Mesenchymal stem cell of adipose (primary cell): Measurements from ENCODE around the gene MRM1.

DNA sequence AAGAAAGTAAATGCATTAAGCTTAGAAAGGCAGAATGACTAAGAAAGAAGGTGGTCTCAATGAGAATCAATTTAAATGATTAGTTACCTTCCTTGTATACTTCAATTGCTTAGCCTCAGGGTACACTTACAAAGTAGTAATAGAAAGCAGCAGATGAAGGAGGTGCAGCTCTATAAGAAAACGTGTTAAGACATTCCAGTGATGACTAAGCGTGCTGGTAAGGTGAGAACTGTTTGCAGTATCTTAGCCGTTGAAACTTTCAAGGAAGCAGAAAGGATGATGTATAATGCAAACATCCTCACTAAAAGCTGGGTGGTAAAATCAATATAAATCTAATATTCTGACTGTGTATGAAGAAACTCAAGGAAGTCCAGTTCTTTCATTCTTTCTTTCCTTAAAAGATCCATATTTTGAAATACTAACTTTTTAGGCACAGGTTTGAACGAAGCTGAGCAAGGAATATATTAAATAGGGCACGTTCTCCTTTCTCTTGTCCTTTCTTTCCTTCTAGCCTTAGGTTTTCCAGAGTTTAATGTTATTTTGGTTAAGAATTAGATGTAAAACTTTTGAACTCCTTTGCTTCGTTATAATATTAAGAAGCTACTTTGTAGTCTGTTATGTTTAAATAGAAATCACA, 1.5 kb downstream of the AP2B1 start:
- CAGE, long polyA plus RNA = no peak

DNA sequence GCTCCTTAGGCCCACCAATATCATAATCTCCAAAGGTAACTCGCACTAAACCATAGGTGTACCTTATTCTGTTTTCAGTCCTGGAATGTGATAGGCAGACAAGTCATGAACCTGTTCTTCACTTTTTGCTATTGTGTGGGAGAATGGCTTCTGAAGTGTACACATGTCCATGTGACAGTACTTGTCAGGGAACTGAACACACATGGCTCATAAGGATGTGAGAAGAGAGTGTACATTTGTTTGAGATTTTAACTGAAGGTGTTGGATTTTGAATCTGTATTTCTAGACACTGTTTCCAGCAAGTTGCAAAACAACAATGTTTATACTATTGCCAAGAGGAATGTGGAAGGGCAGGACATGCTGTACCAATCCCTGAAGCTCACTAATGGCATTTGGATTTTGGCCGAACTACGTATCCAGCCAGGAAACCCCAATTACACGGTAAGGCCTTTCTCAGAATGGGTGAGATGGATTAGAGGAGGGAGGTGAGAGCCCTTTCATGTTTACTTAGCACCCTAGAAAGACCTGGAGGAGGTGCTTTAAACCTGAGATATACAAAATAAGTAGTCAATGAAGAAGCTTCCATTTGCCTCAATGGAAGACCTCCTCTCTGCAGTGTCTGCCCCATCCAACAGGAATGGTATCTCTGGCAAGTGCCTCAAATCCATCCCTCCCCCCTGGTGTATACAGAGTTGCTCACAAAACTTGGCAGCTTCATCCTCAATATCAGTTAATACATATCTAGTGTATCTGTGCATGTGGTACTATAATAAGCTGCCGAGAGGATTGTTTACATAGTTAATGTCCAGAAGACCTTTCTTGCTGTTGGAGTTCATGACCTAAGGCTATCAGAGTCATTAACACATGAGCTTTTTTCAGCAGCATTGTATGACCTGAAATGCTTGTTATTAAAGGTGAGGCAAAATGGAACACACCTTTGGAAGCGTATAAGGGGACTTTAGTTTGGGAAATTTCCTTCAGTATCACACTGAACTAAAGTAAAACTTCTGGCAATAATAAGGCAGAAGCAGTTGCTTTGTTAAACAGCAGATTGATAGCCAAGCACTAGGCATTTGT, 14.2 kb upstream of the RASL10B start:
- CAGE, long polyA plus RNA = no peak

DNA sequence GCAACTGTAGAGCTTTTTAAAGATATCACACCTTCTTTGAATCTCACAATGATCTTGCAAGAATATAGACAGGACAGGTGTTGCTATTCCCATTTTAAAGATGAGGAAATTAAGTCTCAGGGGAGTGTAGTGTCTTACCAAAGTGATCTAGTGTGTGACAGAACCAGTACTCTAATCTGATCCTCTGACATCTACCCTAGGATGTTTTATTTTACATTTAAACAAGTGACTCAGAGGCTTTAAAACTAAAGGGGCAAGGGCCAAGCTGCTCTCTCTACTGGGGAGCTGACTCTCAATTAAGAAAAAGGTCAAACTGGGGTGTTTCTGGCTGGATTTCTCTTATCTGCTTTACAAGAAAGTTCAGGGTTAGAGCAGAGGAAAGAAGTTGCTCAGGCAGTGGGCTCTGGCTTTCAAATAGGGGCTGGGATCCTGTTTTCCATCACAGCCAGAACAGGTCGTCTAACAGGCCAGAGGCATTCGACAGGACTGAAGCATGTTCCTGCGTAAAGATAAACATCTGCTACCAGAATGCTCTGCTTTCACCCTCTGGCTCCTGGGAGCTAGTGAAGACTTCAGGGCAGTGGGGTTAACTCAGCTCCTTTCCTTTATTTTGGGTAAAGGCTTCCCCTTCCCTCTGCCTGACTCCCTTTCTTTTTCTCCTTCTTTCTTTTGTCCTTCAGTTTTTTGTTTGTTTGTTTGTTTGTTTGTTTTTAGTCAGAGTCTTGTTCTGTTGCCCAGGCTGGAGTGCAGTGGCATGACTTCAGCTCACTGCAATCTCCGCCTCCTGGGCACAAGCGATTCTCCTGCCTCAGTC, 8.4 kb downstream of the MMP28 start:
- CAGE, long polyA plus RNA = no peak

GRCh38 chr17:36568962-36569236, 22.8 kb upstream of the DHRS11 start:
- CAGE, long polyA plus RNA = no peak

DNA sequence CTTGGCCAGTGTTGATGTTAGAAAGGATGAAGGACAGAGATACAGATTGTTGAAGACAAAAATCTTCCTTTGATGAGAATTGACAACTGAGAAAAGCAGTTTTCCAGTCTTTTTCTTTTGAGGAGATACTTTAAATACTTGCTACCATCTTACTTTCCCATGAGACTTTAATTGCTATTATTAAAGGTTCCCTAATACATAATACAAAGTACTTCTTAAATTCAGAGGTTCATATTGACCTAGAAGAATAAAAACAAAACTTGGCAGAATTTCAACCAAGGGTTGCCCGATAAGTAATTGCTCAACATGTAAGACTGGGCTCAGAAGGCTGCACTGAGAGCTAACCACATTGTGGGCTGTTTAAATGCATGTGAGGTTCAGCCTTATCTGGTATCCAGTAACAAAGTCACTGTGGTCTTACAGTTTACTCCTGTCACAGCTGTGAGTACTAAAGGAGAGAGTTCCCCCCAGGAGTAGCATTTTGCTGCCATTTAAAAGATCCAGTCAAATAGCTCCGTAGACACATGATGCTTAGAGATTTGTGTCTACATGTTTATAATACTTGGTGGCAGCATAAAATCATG, 1.7 kb upstream of the DHRS11 start:
- CAGE, long polyA plus RNA = no peak

DNA sequence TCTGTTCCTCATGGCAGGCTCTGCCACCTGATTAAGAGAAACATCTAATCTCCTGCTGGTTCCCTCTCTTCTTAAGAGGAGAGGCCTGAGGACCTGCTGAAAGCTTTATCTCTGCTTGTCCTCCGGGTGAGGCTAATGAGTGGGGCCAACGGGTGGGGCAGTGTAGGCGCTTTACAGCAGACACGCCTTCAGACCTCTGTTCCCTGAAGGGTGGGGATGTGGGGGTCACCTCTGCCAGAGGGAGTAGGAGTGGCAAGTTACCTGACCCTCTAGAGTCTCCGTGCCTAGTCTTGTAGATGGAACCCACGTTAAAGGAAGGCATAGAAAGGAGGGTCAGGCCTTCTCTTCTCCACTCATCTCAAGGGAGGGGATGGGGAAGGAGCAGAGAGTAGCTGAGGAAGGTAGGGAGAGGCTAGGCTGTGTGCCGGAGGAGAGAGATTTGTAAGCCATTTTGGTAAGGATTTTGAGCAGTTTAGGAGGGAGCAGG, 4.1 kb upstream of the MRM1 start:
- CAGE, long polyA plus RNA = no peak

- CAGE, long polyA plus RNA = no peak
Observed at GRCh38 chr17:36599047-36599539, 2.3 kb upstream of the MRM1 start.

- CAGE, long polyA plus RNA = no peak
Observed at GRCh38 chr17:36601289-36602264, at the start of gene MRM1. MRM1 (plus strand) TSS chr17:36601583.

DNA sequence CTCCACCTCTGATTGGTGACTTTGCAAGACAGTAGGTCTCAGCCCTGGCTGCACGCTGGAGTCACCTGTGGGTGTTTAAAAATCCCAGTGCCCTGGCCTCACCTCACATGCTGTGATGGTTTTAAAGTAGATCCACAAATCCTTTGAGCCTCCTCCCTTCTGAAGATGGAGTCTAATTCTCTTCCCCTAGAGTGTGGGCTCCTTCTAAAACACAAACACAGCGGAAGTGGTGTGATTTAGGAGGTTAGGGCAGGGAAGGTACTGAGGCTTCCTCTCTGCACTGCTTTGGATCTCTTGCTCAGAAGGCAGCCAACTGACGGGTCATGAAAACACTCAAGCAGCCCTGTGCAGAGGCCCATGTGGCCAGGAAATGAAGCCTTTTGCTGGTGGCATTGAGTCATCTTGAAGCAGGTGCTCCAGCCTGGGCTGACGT, 72.7 kb downstream of the MRM1 start:
- CAGE, long polyA plus RNA = no peak

DNA sequence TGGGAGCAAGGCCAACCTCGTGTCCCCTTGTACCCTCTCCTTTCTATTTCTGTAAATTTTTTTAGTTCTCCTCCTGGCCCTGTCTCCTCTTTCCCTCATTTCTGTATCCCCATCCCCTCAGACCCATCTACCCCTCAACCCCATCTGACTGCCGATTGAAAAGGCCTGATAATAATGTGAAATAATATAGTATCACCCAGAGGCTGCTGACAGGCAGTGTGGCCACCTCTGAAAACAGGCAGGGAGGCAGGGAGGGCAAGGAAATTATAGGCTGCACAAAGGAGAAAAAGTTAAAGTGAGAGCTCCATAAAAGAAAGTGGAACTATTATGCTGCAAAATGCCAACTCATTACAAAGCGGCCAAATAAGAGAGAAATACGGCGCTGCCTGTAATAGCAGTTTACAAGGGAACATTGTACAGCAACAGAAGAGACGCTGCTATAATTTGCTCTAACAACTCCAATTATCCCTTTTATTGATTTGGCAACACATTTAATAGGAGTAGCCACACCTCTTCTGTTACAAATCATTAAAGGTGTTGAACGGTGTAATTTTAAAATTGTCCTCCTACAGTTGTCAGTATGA, 120.1 kb downstream of the MRM1 start:
- CAGE, long polyA plus RNA = no peak

- CAGE, long polyA plus RNA = no peak
Observed at GRCh38 chr17:37096295-37096893, 147.6 kb downstream of the AATF start.

DNA sequence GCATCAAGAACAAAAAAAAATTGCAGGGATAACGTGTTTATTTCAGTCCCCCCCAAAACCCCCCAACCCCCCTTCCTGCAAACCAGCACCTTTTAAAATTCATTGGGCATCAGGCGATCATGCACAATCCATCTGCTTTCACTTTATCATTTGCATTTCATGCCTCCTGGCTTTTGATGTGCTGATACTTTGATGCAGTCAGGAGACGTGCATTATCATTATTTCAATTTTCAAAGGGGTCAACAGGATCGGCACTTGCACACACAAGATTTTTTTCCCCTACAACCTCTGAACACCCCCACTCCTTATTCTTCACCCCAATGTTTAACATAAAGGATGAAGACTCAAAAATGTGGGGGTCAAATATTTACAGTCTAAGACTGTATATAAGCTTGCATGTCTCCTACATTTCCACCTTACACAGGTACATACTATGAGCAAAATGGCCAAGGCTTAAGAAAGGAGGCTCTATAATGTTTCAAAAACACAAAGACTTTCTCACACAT, 198.1 kb downstream of the AATF start:
- CAGE, long polyA plus RNA = no peak

DNA sequence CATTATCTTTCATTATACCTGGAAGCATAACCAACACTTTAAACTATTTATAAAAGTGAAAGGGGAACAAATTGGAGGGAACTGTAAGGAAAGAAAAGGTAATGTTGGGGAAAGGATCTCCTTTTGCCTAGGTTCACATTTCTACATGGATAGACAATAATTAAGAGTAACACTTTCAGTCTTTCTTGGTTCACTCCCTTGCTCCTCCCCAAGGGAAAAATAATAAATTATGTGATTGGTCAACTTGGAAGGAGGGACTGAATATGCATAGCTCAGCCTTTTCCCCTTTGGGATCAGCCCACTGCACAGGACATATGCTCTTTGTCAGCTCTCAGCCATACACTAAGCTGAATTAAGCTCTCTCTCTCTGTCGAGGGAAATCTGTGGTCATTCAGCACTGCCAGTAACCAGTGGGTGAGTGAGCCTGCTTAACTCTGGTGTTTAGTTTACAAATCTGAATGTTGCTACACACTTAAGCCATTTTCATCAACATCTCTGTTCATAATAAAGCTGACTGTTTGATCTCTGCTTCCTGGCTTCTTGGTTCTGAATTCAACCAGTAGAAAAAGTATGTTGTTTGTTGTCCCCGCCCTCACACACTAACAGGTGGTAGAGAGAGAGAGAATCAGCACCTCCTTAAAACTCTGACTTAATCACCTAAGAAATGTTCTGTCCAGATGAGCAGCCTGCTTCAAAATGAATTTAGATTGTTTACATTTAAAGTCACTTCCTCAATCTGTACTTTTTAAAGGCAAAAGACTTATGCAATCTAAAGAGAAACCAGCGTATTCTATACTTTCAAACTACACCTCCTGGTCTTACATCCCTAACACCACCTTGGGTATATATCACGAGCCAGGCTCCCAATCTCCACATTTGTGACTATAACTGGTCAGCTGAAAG, 102.3 kb upstream of the C17orf78 start:
- CAGE, long polyA plus RNA = no peak

GRCh38 chr17:37300570-37301104, 75.1 kb upstream of the C17orf78 start:
- CAGE, long polyA plus RNA = no peak

DNA sequence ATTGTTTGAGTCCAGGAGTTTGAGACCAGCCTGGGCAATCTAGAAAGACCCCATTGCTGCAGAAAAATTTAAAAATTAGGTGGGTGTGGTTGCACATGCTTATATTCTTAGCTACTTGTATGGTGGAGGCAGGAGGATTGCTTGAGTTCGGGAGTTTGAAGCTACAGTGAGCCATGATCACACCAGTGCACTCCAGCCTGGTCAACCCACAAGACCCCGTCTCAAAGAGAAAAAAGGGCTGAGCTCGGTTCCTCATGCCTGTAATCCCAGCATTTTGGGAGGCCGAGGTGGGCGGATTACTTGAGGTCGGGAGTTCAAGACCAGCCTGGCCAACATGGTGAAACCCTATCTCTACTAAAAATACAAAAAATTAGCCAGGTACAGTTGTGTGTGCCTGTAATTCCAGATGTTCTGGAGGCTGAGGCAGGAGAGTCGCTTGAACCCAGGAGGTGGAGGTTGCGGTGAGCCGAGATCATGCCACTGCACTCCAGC, 26.8 kb downstream of the TADA2A start:
- CAGE, long polyA plus RNA = no peak

DNA sequence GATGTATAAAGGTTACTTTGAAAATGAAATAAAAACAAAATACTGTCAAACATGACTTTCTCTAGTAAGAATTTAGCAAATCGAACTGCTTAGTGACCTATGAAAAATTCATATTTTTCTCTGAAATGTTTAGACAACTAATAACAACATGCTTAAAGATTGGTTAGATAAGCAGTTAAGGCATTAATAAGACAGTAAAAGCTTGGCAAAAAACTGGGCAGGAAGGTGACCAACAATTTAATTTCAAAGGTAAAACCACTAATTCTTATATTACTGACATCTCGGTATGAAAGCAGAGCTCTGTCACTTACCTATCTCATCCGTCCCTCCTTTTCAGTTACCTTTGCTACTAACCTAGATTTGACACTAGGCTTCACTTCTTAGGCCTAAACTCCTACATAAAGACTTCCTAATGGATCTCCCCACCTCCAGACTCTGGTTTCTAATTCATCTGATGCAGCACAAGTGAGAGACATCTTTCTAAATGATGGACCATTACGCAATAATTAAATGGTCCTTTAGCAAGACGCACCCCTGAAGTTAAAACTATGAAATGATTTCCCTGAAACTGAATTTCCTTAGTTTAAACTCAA, 3.6 kb downstream of the SYNRG start:
- CAGE, long polyA plus RNA = no peak

DNA sequence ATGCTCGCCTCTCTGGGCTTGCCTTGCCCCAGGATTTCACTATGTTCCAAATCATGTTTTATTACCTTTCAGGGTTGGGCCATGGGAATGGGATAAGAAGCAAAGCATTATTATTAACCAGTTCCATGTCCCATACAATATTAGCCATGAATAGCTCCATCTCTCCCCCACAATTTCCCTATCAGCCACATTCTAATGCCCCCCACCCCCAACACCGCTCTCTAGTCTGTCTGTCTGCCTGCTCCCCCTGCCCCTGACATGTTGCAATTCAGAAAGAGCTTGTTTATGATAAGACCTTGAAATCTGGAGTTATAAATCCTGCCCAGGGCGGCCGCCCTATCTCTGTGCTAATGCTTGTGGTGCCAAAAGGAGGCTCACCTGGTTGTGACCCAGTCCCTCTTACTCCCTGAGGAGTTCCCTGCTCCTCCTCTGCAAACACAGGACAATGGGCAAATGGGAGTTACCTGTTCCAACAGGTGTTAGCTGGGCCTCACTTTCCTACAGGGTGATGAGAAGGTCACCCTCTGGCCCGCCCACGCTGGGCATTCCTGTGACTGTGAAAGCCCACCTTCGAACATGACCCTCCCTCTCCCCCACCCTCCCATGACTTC, 28.0 kb upstream of the DDX52 start:
- CAGE, long polyA plus RNA = no peak

GRCh38 chr17:37742698-37743393, 2.0 kb downstream of the HNF1B start:
- CAGE, long polyA plus RNA = no peak

- CAGE, long polyA plus RNA = no peak
Observed at GRCh38 chr17:37743993-37744997, 564 bp downstream of the HNF1B start.

DNA sequence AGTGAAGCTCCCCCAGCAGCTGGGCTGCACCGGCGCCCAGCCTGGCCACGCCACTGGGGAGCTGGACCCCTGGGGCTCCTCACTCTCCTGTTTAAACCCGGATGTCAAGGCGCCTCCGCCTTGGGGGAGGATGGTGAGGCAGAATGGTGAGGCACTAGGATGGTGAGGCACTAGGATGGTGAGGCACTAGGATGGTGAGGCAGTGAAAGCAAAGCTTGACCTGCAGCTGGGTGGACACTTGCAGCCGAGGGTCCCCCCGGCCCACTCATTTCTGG, 867 bp upstream of the HNF1B start:
- CAGE, long polyA plus RNA = no peak